SK-N-DZ (cell line): ENCODE data around the gene CPEB2.

DNA sequence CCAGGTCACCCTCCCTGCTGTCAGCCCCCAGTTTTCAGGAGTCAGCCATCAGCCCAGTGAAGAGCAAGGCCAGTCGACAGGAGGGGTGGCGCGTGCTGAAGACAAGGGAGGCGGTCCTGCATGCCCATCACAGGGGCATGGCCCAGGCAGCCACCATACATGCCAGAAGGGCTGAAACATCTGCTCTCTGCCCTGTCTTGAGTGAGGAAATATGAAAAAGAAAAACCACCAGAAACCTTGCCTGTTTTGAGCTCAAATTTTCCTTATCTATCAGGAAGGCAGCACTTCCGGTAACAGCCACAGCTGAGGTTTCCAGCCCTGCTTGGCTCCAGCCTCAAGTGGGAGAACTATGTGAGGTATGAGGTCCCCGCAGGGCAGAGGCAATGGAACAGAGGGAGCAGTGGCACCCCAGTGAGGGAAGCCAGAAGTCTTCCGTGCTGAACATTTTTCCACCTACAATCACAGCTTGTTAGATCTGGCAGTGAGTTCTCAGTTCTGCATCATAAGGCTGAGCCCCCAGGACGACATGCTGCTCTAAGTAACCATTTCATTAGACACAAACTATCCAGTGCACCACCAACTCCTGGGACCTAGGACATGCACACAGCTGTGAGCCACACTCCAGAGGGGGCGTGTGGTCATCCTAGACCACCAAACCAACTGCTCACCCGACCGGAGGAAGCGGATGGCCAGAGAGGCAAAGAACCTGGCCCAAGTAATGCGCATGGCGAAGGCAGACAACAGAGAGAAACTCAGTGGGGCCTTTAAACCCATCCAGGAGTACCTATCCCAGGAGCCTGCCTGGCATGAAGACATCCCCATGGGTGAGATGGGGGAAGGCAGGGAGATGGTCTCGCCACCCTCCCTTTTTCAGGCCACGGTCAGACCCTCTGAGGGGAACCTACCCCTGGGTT, 22.7 kb downstream of the WDR1 start:
RAMPAGE:
- cytosol, long total RNA = no peak
- nucleus, long total RNA = no peak

RAMPAGE:
- cytosol, long total RNA = no peak
- nucleus, long total RNA = no peak
These were observed 15.5 kb downstream of the WDR1 start for GRCh38 chr4:10100953-10101615.

DNA sequence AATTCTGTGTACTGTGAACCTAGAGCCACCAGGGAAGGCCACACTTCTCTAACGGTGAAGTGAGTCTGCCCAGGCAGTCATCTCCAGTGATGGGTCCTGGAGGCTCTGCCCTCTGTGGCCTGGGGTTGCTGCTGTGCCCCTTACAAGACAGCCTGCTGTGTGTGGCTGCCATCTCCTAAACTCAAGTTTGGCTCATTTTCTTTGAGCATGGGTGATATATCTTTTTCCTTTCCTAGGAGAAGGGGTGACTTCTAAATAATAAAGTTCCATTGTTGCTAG, 40.9 kb upstream of the WDR1 start:
RAMPAGE:
- cytosol, long total RNA = no peak
- nucleus, long total RNA = no peak

DNA sequence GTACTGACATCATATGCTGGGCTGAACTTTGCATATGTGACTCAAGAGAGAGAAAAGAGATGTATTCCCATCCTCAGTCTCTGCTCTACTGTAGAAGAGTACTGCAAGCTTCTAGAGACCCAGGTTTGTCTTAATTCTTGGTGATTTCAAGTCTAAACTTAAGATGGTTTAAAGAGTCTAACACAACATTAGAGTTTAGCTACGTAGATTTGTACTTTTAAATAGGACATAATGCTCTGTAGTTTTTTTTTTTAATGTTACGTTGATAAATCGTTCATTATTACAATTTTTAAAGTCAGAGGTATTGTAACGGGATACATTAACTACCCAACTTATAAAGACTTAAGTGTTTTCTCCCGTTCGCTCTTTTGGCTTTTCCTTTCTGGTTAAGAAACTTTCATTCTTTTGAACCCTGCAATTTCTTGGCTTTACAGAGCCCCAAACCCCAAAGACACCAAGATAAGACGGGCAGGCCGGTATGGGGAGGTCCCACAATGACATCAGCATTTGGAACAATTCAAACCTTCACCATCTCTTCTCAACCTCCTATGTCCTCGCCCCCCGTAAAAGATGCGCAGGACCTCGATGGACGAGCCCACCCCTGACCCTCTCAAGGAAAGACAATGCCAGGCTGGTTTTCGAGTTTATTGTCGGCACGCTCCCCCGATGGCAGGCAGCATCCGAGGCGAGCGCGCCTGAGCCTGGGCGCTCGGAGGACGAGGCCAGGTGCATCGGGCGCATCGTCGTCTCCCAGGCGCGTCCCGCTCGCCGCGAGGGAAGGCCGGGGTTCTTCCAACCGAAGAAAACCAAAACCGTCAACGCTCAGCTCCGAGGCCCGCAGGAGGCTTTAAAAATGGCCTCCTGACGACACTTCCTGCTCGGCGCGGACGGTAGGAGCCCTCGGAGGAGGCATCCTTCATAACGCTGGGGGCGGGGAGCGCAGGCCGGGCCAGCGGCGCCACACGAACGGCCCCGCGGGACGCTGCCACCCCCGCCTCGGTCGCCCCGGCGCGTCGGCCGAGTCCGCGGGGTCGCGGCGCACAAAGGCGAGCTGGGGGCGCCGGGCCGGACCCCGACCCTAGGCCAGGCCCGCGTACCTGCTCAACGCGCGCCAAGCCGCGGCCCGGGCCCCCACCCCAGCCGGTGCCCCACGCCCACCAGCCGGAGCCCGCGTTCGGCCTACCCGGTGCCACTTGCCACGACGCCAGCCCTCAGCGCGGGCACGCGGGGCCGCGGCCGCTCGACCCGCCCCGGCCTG, 846 bp downstream of the ZNF518B start:
RAMPAGE:
- cytosol, long total RNA = no peak
- nucleus, long total RNA = no peak

GRCh38 chr4:11073688-11074113, 355.0 kb downstream of the HS3ST1 start:
RAMPAGE:
- cytosol, long total RNA = no peak
- nucleus, long total RNA = no peak

RAMPAGE:
- cytosol, long total RNA = no peak
- nucleus, long total RNA = no peak
These were observed 293.7 kb upstream of the HS3ST1 start for GRCh38 chr4:11722272-11722875.

GRCh38 chr4:12903147-12903602, 581.0 kb downstream of the RAB28 start:
RAMPAGE:
- cytosol, long total RNA = no peak
- nucleus, long total RNA = no peak

GRCh38 chr4:13374448-13375019, 109.6 kb downstream of the RAB28 start:
RAMPAGE:
- cytosol, long total RNA = no peak
- nucleus, long total RNA = no peak

RAMPAGE:
- cytosol, long total RNA = no peak
- nucleus, long total RNA = no peak
These were observed 792 bp downstream of the NKX3-2 start for GRCh38 chr4:13543590-13543841.

DNA sequence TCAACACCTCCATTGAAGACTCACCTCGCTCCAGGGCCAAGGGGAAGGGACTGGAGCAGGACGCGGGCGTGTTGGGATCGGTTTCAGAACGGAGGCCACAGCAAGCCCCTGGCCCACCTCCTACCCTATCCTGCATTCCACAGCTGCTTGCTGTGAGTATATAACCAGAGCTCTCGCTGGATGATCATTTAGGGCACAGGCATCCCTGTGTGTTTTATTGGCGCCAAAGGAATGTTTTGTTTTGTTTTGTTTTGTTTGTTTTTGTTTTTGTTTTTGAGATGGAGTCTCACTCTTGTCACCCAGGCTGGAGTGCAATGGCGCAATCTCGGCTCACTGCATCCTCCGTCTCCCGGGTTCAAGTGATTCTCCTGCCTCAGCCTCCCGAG, 5.0 kb upstream of the NKX3-2 start:
RAMPAGE:
- cytosol, long total RNA = no peak
- nucleus, long total RNA = no peak

GRCh38 chr4:13614079-13615008, 13.2 kb downstream of the BOD1L1 start:
RAMPAGE:
- cytosol, long total RNA = no peak
- nucleus, long total RNA = no peak

DNA sequence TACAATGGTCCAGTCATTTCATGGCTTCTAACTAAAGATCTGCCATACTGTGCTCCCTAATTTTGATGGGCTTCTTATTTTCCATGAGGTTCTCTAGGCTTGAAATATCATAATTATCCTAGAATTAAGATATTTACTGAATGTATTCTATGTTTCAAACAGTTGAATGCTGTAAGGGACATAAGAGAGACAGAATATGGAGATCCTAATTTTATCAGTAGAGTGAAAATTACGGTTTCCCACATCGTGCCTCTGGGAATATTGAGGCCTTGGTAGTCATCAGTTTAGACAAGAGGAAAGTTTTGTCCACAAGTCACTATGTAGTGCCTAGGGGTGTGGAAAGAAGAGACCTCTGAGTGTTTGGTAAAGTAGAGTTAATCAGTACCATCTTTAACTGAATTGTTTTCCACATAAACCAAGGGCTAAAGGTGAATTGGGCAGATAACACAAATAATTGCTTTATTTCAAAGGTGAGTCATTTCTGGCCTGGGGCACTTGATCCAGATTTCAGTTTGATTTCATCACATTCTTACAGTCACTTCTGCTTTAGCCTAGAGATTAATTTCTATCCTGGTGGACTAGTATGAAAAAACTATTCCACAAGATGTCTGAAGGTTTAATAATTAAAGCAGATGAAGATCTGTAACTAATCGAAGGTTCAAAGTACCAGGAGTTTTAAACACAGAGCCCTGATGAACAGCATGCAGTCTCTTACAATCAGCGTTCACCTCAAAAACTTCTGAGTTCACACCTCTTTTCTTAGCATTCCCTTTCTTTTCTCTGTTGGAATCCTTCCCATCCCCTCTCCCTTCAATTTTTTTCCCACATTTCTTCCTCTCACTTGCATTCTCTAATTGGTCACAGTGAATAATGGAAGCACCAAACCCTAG, 74.4 kb upstream of the BOD1L1 start:
RAMPAGE:
- cytosol, long total RNA = no peak
- nucleus, long total RNA = no peak

DNA sequence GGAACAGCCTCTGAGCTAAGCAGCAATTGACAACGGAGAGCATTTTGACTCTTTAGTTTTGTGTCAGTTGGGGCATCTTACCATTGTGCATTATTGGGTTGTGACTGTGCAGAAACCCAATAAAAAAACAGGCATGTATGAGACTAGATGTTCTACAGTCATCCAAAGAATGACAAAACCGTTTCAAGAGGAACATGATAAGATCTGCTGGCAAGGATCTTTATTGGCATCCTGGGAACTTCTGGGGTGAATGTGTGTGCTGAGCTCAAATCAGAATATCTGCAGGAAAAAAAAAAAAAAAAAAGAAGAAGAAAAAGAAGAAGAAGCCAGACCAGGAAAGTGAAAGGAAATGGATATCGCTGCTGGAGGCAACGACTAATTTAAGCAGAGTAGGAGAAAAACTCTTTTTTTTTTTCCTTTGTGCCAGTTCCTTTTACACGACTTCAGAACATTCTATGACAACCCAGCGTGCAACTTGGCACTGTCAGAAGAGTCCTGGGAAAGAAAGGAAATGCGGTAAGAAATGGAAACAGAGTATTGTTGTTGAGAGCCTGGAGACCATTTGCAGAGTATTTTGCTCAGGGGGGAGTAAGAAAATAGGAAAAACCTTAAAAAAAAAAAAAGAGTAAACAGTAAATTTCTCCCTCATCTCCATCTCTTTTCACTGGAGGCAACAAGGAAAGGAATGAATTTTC, 484.3 kb upstream of the BOD1L1 start:
RAMPAGE:
- cytosol, long total RNA = no peak
- nucleus, long total RNA = no peak

GRCh38 chr4:14879528-14880342, 122.5 kb upstream of the CPEB2 start:
RAMPAGE:
- cytosol, long total RNA = no peak
- nucleus, long total RNA = no peak

DNA sequence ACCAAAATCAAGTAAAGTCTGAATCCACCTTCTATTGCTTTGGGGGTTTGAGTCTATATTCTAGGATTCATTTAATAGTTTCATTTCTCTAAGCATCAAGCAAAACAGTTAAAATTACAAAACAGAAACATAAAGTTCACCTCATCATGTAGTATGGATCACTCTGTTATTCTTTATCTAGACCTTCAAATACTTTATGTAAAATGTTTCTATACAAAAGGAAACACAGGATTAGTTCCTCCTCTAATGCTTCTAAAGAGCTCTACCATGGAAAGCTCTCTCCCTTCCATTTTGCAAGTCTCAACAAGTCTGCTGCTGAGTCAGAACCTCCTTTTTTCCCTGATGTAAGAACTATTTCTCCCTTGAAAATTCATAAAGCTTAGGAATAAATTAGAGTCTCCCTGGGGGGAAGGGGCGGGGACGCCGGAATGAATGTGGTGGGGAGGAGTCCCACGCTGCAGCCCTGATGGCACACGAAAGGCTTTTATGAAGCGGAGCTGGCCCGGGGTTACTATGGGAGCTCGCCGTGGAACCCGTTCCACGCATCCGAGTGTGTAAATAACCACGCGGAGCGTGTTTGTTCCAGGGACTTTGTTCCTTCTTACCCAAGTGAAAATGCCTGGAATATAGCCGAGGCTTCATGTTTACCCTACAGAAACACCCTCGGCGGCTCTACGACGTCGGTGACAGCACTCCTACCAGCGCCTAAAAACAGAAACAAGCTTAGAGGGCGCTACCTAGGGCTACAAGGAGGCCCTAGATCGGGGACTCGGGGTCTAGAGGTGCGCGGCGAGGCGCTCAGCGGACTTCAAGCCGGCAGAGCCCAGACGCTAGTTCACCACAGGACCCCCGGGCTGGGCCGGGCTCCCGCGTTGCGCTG, 1.0 kb upstream of the CPEB2 start:
RAMPAGE:
- cytosol, long total RNA = no peak
- nucleus, long total RNA = no peak

DNA sequence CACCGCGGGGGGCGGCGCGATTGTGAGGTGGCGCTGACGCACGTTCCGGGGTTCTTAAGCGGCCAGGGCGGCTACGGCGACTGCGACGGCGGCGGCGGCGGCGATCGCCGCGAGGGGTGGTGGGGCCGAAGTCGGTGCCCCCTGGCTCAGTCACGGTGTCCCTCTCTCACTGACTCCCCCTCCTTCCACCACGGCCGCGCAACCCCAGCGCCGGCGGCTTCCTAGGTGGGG, at the start of gene CPEB2:
TSS of gene CPEB2 (plus strand) at position 83 of the 231 bp plus-strand sequence.
RAMPAGE:
- cytosol, long total RNA = no peak
- nucleus, long total RNA = no peak

RAMPAGE:
- cytosol, long total RNA = no peak
- nucleus, long total RNA = no peak
These were observed 31.8 kb downstream of the CPEB2 start for GRCh38 chr4:15033882-15034773.

RAMPAGE:
- cytosol, long total RNA = no peak
- nucleus, long total RNA = no peak
These were observed 142.1 kb downstream of the CPEB2 start for GRCh38 chr4:15144391-15144760.

DNA sequence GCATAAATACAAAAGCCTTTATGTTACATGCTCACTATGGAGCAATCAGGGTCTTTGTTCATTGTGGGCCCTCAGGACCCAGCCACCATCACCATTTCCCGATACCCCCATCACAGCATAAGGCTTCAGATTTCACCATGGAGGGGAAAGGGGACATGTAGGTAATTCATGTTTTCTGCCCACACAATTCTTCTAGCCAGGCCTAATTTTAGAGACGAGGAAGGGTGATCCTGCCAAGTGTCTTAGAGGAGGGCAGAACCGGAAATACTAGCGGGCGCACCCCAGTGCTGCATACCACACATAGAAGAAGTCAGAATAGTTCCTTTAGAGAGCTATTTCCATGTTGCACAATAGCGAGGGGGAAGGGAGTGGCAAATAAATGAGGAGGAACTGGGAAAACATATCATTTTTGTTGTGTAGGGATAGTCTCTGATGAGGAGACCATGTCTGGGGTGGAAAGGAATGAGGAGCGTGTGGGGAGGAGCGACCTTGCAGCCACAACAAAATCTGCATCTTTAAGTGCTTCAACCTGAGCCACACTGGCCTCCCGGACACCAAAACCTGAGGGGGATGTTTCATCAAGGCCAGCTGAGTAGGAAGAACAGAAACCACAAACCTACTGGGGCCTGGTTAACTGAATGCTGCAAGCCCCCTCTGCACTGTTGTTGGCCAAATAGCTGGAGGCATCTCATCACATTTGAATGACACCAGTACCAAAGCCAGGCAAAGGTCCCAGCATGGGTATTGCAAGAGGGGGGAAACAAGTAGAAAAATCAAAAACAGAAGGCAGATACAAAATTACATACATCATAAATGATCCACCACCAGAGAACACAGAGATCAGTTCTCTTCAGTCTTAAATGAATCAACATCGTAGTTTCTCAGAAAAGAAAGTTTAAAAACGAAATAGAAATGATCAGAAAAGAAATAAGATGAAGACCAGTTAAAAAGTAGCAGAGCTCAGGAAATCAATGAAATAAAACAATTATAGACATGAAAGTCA, 26.7 kb upstream of the C1QTNF7 start:
RAMPAGE:
- cytosol, long total RNA = no peak
- nucleus, long total RNA = no peak

DNA sequence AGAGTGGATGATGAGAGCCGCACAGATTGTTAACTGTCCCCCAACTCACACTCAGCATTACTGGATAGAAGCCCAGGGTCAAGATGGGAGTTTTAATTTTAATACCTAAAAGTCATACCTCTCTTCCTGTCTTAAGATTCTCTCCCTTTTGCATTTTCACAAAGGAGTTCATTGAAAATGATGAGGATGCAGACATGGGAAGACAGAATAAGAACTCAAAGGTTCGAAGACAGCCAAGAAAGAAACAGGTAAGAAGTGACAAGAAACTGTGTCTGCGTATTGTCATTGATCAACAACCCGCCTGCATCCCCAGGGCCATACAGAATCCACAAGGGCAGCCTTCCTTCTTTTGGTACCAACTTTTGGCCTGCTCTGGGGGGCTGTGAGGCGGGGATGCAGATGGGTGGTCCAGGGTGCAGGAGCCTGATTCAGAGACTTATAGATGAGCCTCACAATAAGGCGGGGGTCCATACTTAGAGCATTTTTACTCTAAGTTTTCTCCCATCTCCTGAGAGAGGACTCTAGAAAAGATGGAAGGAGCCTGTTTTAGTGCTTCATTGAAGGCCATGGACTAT, 9.0 kb downstream of the CC2D2A start:
RAMPAGE:
- cytosol, long total RNA = no peak
- nucleus, long total RNA = no peak